Progenitor cell of endocrine pancreas (in vitro differentiated cells): ENCODE results near the gene RALY.

GRCh38 chr20:33991655-33992061 is 2.1 kb upstream of the RALY start:
- PRO-cap = no peak

DNA sequence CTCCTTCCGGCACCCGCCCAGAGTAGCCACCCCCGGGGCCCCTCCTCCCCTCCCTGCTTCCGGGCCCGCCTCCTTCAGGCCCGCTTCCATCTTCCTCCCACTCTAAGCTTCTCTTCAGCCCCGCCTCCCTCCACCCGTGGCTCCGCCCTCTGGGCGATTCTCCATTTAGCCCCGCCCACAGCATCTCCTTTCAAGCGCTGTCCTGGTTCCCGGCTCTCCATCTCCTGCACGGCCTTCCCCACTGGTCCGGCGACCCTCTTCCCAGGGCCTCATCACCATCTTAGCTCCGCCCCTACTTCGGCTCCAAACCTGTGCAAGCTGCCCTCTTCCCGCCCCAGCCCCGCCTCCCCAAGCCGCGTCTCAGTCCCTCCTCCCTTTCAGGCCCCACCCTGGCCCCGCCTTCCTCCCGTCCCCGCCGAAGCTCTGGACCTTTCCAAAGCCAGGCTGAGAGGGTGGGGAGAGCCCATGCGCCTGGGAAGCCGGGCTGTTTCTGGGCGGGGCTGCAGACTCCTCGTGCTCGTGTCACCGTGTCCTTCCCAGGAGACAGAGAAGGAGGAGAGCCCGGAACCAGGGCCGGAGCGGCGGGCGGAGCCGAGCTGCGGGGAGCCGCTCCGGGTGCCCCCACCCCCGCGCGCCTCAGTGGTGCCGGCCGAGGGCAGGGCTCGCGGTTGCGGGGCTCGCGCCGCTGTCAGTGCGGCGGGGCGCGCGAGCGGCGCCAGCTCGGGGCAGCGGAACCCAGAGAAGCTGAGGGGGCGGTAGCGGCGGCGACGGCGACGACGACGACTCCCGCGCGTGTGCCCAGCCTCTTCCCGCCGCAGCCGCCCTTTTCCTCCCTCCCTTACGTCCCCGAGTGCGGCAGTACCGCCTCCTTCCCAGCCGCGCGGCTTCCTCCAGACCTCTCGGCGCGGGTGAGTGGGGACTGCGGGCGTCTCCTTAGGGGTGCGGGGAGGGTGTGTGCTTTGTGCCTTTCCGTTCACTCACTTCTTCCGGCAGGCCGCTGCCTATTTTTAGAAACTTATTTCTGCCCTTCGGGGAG is at the start of gene RALY:
RALY (plus strand) TSS at position 688 of the 1,036 bp plus-strand sequence.
- PRO-cap = bidirectional peak, plus-strand start at position 688 of the sequence, minus-strand start outside the sequence

- PRO-cap = no peak
Measured at GRCh38 chr20:33995911-33996487, 2.3 kb downstream of the RALY start.

- PRO-cap = no peak
Measured at GRCh38 chr20:34026112-34026410, 32.4 kb downstream of the RALY start.

DNA sequence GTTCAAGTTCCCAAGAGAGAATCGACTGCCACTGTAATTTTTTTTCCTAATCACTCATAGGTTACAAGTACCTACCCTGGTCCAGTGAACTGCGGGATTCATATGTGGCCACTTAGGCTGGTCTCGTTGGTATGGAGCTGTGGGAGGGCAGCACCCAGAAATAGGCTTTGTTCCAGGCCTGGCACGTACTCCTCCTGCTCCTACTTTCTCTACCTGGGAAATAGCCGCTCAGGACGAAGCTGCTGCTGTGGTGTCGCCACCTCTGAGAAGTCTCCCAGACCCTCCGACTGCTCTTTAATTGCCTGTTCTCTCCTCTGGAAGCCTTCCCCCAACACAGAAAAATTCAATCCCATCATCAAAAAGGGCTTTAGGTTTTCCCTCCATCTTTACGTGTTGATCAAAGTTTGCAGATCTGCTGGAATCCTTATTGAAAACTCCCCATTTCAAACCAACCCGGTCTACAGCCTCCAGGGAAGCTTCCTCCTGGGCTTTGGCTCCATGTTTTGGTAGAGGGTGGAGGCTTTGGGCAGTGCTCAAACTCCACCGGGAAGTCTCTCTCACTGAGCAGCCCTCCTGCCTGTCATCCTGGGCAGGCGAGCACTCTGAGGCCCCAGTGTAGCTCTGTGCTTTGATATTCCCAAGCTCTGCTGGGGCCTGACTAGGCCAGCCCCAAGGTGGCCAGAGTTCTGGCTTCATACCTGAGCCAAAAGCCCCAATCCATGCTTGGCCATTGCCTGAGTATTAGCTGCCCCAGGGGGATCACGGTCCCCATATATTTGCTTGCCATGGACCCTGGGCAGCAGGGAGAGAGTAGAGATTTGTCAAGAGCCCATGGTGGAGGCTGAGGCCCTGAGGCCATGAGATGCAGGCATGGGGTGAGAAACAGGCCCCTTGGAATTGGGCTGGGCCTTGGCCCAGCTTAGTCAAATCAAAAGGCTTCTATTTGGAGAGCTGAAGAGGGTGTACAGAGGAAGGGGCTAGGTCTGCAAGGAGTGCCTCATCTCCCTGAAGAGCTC is 30.6 kb downstream of the EIF2S2 start:
- PRO-cap = no peak

DNA sequence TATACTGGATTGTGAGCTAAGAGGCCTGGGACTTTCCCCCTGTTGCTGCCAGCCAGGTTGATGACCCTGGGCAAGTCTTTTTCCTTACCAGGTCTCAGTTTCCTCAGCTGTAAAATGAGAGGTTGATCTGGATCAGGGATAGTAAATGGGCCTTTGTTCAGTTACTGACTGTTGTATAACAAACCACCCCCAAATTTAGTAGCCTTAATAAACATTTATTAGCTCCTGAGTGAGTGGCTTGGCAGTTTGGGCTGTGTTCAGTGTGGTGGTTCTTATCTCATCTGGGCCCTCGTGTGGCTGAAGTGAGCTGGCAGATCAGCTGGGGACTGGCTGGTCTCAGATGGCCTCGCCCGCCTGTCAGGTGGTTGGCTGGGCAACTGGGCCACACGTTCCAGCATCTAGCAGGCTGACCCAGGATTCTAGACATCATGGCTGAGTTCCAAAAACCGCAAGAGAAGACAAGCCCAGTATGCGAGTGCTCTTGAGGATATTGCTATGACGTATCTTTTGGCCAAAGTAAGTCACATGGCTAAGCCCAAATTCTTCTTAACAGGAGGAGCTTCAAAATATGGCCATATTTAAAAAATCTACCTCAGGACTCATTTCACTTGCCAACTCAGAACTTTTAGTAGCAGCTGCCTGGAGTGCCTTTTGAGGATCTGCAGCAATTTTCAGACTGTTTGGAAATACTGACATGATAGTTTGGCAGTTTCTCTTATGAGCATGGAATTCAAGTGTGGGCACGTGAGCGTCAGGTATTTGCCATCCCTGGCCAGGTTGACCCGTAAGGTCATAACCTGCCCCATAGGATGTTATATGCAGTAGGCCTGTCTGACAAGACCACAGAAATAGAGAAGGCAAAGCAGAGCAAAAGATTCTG is 28.8 kb downstream of the EIF2S2 start:
- PRO-cap = no peak

- PRO-cap = no peak
Measured at GRCh38 chr20:34186248-34186813, 54.9 kb upstream of the ASIP start.

- PRO-cap = no peak
Measured at GRCh38 chr20:34293783-34294256, 9.3 kb downstream of the AHCY start.

DNA sequence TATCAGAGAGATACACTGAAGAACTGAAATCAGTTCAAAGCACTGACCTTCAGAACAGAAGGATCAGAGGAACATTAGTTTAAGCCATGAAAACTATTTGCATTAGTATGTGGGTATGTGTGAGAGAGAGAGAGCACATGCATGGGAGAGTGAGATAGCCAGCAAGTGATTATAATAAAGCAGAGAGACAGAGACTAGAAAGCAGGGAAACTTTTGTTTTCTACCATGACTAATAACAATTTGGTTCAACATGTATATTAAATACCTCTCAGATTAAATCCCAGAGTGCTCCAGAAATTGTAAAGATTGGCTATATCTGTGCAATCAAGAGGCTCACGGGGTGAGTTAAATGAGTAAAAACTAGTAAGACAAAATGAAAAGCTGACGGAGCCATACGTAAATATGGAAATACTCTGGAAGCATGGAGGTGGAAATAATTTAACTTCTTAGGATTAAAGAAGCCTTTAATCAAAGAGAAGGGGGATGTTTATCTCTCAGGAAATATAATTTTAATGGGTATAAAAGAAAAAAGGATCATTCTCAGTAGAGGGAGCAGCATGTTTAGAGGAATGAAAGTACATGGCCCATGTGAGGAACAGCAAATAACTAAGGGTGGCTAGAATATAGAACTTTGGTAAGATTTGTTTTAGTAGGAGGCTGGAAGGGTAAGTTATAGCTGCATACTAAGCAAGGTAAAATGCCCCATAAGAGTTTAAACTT is 40.4 kb downstream of the ITCH start:
- PRO-cap = no peak

DNA sequence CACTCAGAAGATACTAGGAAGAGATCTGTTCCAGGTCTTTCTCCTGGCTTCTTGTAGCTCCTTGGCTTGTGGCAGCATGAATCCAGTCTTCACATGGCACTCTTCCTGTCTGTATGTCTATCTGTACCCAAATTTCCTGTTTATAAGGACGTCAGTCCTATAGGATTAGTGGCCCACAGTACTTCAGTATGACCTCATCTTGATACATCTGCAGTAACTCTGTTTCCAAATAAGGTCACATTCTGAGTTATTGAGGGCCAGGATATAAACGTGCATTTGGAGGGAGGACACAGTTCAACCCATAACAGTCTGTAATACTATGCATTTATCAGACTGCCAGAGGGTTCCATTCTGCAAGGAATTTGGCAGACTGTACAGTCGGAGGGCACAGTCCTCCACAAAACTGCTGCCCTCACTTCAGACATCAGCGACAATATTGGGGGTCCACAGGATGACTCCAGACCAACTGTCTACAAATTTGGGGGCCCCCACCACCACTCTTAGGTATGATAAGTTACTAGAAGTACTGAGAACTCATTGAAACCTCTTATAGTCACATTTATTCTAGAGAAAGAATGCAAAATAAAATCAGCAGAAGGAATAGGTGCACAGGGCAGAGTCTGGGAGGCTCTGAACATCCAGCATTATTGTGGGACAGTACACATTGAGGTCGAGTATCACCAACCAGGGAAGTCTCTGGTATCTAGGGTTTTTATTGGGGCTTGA is 57.4 kb upstream of the DYNLRB1 start:
- PRO-cap = no peak

GRCh38 chr20:34558216-34558605 is 307 bp upstream of the MAP1LC3A start:
- PRO-cap = bidirectional peak, plus-strand start at chr20:34558755, minus-strand start at chr20:34558504

- PRO-cap = no peak
Measured at GRCh38 chr20:34707121-34707823, 3.1 kb downstream of the TP53INP2 start.

- PRO-cap = no peak
Measured at GRCh38 chr20:34712219-34713174, 8.4 kb downstream of the TP53INP2 start.

- PRO-cap = bidirectional peak, plus-strand start at chr20:34955352, minus-strand start at chr20:34955092
Measured at GRCh38 chr20:34954836-34955234, 771 bp downstream of the GSS start.

GRCh38 chr20:35020416-35020959 is 64.8 kb downstream of the MYH7B start:
- PRO-cap = no peak

DNA sequence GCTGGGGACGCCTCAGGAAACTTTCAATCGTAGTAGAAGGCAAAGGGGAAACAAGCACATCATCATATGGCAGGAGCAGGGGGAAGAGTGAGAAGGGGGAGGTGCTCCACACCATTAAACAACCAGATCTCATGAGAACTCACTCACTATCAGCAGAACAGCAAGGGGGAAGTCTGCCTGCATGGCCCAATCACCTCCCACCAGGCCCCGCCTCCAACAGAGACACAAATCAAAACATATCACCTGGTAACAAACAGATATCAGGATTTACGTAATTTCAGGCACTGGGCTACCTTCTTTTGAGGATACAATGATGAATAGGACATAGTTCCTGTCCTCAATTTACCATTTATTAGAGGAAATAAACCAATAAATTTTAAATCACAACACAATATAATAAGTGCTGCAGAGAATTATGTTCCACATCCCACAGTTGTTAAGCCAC is 24.2 kb downstream of the MMP24 start:
- PRO-cap = no peak

- PRO-cap = no peak
Measured at GRCh38 chr20:35262221-35262738, 15.6 kb downstream of the MMP24OS start.

DNA sequence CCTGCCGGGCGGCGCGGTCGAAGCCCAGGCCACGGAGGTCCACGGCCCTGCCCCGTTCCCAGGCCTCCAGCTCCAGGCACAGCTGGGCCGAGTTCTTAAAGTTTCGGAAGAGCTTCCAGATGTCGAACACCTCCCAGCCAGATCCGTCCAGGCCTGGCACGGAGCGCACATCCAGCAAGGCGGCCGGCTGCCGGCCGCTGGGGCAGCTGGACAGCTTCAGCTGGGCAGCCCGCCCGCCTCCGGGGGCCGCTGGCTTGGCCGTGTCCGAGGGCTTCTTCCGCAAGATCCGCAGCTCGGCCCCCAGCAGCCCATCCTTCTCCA is 3.7 kb downstream of the GDF5 start:
- PRO-cap = no peak

GRCh38 chr20:35466397-35467242 is 11.2 kb downstream of the CEP250 start:
- PRO-cap = no peak

DNA sequence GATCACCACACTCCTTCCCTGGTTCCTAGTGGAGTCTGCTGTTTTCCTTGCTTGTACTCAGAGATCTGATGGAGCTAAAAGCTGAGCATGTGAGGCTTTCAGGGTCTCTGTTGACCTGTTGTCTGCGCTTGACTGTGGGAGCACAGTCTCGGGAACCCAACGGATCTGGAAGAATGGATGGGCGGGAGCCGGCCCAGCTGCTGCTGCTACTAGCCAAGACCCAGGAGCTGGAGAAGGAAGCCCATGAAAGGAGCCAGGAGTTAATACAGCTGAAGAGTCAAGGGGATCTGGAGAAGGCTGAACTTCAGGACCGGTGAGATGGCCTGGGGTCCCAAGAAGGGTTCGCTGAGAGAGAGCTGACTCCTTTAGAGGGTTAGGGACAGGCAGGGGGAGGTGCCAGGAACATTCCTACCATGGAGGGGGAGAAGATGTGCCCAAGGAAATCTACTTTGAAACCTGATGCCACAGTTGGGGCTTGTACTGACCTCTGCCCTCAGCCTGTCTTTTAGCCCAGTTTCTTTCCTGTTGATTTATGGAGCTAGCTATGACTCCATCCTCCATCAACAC is 11.9 kb downstream of the CEP250 start:
- PRO-cap = unidirectional peak, minus-strand start at position 334 of the sequence